Vermiform appendix (tissue), 1 donor: ENCODE results near the gene PREP.

DNA sequence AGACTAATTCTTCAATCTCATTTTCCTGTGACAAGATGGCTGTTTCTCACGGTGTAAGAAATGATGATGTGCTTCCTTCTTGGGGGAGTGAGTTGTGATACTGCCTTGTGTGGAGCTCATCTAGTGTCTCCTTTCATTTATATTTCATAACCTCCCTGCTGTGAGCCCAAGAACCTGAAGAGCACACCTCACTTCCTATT lies 58.0 kb downstream of the BACH2 start:
- PRO-cap: no peak

GRCh38 chr6:90297070-90297235 lies 310 bp upstream of the BACH2 start:
- PRO-cap: bidirectional peak, plus-strand start at chr6:90297110, minus-strand start at chr6:90296843

DNA sequence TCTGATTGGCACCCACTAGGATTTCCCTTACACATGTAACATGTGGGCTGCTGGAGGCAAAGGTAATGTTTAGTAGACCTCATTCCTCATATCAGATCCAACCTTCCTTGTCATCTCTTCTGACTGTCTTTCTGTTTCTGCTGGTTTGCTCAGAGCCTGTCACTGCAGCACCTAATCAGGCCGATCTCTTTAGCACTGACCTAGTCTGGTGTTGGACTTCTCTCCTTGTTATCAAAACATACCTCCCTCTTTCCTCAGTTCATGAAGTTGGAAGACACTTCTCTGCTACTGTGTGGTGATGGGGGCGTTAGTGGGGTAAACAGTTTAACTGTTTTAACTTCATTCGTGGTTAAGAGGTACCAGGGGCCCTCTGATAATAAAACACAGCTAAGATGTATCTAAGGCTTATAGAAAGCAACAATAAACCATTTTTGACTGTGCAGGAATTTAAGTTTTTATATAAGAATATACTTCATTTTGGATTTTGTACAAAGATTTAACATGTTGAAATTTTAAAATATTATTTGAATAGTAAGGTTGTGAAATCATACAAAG lies 54.6 kb upstream of the BACH2 start:
- PRO-cap: no peak

DNA sequence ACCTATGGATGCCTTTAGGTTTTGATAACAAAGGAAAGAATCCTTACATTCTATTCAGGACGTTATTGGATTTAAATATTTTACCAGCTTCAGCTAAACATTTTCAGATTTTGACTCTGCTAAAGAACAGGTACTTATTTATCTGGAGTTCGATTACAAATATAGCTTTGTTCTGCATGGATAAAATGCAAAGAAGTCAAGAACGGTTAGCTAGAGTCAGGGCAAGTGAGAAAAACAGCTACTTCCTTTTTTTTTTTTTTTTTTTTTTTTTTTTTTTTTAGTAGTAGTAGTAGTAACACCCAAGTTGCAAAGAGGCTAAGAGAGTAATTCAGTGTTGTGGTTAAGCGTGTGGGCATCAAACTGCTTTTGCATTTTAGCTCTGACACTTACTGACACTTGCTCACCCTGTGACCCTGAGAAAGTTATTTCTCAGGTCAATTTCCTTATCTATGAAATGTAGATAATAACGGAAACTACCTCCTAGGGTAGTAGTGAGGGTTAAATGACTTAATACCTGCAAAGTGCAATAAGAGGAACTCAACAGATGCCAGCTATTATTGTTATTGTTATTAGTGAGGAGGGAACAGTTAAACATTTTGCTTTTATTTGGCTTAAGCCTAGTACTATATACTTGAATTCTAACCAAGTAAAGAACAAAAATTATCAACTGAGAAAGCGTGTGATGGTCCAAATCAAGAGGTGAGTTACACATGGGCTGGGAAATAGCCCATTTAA lies 86.6 kb upstream of the BACH2 start:
- PRO-cap: no peak

DNA sequence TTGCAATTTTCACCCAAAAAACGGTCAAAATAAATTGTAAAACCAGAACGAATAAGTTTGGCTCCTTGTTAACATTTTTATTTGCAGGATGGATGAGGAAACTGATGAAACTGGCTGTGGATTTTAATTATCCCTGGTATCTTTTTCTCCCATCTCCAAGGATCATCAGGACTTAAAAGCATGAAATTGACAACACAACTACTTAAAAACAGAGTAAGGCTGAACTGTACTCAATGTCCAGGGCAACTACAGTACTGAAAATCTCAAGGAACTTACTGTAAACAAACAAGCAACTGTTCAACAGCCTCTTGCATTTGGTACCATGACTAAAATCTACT lies 72.8 kb downstream of the MAP3K7 start:
- PRO-cap: no peak

DNA sequence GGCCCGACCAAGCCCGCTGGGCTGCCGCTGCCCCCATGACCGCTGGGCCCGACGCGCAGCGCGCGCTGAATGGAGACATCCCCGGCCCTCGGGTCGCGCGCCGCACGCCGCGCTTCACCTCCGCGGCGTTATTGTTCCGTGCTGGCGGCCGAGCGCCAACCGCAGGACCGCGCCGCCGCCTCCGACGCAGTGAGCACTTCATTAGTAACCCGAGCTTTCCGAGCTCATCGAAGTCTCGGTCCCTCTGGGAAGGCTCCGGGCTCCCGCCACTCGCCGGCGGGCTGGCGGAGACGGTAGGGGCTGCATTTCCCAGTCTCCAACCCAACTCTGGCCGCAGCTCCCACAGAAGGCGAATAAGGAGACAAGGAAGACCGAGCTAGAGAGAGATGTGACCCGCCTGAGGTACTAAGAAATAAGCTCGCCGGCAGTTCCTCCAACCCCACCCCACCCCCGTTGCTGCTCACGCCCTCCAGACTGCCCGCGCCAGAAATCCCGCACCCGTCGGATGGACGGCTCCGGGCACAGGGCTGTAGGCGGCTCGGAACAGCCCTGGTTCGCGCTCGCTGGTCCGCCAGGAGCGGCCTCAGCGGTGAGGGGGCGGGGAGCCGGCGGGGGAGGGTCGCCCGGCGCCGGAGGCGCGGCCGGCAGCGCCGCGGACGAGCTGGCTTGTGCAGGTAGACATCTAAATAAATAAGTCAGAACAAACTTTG lies 686 bp downstream of the EPHA7 start:
- PRO-cap: no peak

DNA sequence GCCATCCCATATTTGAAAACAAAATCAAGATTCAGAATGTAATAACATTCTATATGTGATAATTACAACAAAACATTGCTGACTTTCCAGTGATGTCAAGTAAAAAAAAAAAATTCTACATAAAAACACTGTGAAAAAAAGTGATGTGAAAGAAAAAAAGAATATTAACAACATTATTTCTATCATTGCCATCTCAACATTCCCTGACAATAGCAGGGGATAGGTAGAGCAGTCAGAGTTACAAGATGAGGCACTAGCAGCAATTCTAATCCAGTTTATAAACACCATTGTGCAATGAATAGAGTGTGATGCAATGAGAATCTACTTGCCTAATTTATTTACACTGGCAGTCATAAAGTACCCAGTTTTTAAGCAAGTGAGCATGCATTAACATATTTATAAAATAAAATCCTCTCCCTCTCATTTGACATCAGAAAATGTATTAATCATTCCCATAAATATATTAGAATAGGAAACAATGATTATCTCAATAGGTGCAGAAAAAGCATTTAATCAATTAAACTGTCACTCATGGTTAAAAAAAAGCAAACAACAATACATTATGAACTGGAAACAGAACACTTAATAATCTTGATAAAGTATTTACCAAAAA lies 2.5 kb upstream of the MANEA start:
- PRO-cap: no peak

- PRO-cap: no peak
These were observed 127.3 kb downstream of the GPR63 start for GRCh38 chr6:96709990-96710447.

- PRO-cap: no peak
These were observed 386.1 kb upstream of the MMS22L start for GRCh38 chr6:97668824-97669828.

GRCh38 chr6:98832293-98833183 lies 1.8 kb upstream of the POU3F2 start:
- PRO-cap: unidirectional peak, plus-strand start at chr6:98832946

GRCh38 chr6:99347247-99347805 lies 2.1 kb downstream of the FAXC start:
- PRO-cap: no peak

GRCh38 chr6:100354741-100355383 lies 109.9 kb downstream of the SIM1 start:
- PRO-cap: no peak

DNA sequence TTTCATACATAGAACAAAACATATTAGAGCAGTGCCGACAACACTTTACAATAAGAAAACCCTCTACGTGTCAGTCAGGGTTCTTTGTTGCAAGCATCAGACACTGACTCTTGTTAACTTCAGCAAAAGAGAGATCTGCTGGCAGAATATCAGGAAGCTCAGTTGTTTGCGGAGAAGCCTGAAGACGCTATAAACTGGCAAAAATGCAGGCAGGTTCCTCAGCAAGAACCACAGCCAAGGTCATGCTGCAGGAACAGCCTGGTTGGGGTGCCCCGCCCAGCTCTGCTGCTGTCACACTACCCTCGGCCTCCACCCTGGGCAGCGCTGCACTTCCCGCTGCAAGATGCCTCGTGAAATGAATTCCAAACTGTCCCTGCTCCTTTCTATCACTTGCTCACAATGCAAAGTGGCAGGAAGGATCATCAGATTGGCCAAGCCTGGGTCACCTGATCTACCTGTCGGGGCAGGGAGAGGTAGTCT lies 236.1 kb upstream of the ASCC3 start:
- PRO-cap: no peak

GRCh38 chr6:104955553-104955830 lies 1.4 kb upstream of the LIN28B start:
- PRO-cap: no peak

GRCh38 chr6:104955861-104956060 lies 1.1 kb upstream of the LIN28B start:
- PRO-cap: no peak

GRCh38 chr6:105097252-105097792 lies 39.6 kb downstream of the BVES start:
- PRO-cap: no peak

- PRO-cap: bidirectional peak, plus-strand start at chr6:105403207, minus-strand start at chr6:105403051
These were observed at the start of gene PREP for GRCh38 chr6:105402923-105403821. Gene PREP, minus strand, starts transcription at chr6:105403082.

DNA sequence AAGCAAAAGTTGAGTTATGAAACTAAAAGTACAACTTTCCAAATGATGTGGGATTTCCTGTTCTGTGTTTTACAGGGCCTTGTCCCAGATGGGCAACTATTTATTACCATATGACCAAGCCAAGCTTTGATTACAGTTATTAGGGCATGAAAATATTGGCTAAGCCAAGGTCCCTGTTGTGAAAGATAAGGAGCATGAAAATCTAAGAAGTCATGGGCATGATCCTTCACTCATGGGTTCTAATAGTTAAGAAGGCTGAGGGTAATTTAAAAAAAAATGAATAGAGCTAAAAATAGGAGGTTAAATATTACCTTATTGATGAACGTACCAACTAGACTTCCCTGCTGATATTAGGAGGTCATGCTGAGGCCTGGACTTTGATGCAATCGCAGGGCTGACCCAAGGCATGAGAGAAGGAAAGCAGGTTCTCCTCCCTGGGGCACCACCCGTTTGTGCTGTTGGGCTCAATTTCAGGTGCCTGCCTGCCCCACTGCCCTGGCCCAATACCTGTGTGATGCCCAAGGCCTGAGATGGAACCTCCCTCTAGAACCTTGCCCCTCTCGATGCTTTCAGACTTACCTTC lies 294.3 kb upstream of the PRDM1 start:
- PRO-cap: no peak

DNA sequence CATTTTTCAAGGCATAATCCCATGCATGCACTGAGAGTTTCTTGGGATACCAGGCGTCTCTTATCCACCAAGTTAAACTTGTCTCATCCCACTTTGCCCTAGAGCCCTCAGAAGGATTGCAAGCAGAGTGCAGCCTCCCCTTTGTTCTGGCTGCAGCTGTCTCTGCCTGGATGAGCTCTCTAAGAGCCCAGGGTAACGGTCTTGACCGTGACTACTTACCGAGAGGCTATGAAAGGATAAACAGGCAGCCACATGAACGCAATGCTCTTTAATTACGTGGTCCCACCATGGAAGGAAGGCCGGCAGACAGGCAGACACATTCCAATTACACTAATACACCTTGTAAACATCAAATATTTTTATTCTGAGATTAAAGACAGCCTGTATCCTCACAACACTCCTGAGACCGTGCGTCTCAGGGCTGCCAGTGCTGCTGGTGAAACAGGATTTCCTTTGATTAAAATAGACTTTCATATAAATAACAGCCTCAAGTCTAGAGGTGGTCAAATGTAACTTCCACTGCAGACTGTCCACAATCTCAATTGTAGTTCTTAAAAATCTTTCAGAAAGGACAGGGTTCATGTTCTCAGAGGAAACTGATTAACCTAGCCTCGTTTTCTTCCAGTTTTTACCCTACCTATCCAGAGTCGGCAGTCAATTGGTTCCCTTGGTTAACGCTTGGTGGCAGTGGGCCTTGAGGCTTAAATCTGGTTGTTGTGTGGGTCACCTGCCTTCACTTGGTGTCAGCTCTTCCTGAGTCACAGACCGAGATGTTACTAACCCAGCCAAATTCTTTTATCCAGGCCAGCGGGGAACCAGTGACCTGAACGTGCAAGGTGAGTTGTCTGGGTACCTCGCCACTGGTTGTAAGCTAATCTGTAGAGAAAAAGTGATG lies 209.9 kb upstream of the PRDM1 start:
- PRO-cap: no peak

DNA sequence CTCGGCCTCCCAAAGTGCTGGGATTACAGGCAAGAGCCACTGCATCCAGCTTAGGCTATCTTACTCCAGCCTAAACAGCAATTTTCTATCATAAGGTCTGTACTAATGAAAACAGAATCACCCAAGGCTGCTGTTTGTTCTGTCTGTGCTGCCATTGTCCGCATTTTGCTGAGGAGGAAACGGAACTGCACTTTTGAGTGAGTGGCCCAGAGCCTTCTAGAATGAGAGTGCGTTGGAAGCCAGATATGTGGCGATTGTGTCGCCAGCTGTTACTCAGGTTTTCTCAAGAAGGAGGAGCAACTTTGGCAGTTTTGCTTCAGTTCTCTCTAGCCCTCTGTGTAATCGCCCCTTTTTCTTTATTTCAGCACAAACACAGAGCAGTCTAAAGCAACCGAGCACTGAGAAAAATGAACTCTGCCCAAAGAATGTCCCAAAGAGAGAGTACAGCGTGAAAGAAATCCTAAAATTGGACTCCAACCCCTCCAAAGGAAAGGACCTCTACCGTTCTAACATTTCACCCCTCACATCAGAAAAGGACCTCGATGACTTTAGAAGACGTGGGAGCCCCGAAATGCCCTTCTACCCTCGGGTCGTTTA lies 18.4 kb downstream of the PRDM1 start:
- PRO-cap: no peak